NT2/D1 (cell line): ENCODE measurements around the gene ARRB2.

GRCh38 chr17:4301816-4302768 is 38.3 kb upstream of the ANKFY1 start:
- RRBS, 2 experiments, result no CpG with 5 or more reads among the region's 9 CpGs

GRCh38 chr17:4365475-4366410 is 732 bp downstream of the UBE2G1 start:
- RRBS, 2 experiments, result under 1 to 2% methylated on average over 61 to 64 of the region's 112 CpGs

GRCh38 chr17:4474028-4474603 is 24.6 kb upstream of the SPNS2 start:
- RRBS, 2 experiments, result no CpG with 5 or more reads among the region's 17 CpGs

DNA sequence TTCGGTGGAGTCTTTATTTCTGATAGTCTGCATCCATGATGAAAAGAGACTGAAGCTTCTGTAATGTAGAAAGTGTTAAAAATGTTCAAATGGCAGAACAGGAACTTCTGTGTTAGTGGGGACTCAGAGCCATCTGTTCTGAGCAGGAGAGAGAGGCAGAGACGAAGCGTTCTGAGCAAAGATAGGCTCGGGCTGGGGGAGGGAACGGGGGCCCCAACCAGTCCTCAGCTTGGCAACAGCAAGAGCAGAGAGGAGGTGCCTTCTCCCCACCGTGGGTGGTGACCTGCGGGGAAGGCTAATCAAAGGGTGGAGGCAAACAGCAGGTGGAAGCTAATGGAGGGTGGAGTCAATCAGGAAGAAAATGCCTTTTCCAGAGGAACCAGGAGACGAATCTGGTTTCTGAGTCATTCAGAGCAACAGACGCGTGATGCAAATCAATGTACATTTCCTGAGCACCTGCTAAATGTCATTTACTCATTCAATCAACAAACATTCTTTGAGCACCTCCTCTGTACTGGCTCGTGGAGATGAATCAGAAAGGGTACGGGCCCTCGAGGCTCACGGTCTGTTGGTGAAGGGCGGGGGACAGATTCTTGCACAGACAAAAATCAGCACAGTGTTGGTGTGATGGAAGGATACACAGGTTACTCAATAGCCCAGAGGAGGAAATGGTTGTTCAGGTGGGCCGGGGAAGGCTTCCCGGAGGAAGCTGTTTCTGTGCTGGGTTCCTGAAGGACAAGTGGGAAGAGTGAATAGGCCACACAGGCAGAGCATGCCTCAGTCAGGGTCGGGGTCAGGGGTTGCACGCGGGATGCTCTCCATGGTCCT is 5.8 kb upstream of the SPNS2 start:
- RRBS, 2 experiments, result no CpG with 5 or more reads among the region's 20 CpGs

DNA sequence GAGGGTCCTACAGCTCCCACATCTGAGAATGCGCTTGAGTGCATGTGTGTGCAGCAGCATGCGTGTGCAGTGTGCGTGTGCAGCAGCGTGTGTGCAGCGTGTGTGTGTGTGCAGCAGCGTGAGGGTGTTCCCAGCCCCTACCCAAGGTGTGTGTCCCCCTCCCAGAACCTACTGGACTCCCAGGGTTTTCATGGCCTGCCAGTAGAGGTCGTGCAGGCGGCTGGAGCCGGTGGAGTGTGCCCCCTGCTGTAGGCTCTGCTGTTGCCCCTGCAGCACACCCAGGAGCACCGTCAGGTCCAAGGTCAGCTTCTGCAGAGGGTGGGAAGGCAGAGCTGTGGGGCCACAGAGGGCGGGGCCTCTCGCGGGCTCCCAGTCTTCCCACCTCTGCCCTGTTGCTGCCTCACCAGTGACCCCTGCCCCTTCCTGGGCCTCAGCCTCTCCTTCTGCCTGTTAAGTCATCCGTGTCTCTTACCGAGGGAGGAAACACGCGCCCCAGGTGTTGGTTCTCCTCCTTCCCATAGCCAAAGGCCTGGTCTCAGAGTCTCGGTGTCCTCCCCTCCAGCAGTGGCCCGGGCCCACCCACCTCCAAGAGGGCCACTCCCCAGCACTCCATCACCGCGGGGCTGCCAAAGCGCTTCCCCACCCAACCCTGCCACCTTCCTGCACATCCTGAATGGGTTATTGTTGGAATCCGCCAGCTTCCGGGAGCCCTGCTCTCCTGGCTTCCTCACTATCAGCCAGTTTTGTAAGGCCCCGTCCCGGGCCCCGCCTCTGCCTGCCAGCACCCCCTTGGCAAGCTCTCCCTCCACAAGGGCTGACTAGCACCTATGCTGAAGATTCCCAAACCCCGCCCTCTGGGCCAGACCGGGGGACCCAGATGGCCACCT is 14.8 kb downstream of the MYBBP1A start:
- RRBS, 2 experiments, result 95 to 98% methylated on average over 3 to 6 of the region's 29 CpGs

GRCh38 chr17:4599663-4600370 is 15.5 kb downstream of the SMTNL2 start:
- RRBS, 2 experiments, result 14 to 41% methylated on average over 2 of the region's 23 CpGs

GRCh38 chr17:4704520-4704718 is 482 bp upstream of the PELP1 start:
- RRBS, 2 experiments, result no CpG with 5 or more reads among the region's 13 CpGs

DNA sequence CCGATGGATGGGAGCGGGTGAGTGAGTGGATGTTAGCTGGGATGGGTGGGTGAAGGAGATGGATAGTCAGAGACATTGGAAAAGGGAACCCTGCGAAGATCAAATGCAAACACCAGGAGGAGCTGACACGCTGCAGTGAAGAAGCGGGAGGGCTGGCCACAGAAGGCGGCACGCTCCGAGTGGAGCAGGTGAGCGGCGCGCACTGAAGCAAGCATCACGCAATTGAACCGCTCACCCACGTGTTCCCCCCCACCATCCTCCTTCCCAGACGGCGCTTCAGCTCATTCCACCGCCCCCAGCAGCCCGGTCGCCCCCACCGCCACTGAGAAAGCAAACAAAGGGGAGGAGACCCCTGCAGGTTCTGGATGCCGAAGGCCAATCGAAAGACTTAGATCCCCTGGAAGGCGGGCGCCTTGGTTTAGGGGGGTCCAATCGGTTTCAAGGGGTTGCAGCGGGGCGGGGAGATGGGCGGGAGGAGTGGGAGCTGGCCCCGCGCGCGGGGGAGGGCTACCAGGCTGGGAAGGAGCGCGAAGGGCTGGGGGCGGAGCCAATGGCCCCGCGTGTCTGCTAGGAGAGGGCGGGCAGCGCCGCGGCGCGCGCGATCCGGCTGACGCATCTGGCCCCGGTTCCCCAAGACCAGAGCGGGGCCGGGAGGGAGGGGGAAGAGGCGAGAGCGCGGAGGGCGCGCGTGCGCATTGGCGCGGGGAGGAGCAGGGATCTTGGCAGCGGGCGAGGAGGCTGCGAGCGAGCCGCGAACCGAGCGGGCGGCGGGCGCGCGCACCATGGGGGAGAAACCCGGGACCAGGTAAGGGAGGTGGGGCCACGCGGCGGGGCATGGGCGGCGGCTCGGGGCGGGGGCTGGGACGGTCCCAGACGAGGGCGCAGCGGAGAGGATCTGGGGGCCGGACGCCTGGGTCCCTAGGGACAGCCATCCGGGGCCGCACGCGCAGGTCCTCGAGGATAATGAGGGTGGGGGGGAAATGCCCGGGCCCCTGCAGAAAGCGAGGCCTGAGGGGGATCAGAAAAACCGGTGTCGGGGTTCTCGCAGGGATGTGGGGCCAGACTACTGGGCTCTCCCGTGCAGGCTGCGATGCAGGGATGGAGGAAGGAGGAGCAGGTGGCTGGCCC is at the start of gene ARRB2:
ARRB2 (plus strand) TSS at position 693 of the 1,128 bp plus-strand sequence.
- RRBS, 2 experiments, result 3 to 6% methylated on average over 12 to 14 of the region's 98 CpGs

GRCh38 chr17:4711123-4712364 is 1.1 kb downstream of the ARRB2 start:
- RRBS, 2 experiments, result 67% methylated on average over 6 of the region's 29 CpGs; no CpG with 5 or more reads in 1 of the 2 experiments

DNA sequence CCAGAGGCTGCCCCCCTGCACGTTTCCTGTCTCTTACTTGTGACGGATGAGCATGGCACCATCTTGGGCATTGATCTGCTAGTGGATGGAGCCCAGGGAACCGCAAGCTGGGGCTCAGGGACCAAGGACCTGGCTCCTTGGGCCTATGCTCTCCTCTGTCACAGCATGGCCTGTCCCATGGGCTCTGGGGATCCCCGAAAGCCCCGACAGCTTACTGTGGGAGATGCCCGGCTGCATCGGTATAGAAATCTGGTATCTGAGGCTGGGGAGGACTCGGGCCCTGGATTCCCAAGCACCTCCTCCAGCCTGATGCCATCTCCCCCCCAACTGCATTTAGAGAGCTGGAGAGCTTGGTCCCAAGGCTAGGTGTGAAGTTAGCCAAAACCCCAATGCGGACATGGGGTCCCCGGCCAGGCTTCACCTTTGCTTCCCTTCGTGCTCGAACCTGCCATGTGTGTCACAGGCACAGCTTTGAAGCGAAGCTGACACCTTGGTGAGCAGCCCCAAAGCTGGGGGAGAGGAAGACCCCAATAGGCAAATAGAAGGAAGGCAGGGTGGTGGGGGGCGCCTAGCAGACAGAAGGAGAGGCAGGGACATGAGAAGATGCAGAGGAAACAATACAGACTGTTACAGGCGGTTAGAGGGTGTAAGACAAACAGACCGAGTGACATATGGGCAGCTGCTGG is 2.0 kb upstream of the CXCL16 start:
- RRBS, 2 experiments, result no CpG with 5 or more reads among the region's 16 CpGs

DNA sequence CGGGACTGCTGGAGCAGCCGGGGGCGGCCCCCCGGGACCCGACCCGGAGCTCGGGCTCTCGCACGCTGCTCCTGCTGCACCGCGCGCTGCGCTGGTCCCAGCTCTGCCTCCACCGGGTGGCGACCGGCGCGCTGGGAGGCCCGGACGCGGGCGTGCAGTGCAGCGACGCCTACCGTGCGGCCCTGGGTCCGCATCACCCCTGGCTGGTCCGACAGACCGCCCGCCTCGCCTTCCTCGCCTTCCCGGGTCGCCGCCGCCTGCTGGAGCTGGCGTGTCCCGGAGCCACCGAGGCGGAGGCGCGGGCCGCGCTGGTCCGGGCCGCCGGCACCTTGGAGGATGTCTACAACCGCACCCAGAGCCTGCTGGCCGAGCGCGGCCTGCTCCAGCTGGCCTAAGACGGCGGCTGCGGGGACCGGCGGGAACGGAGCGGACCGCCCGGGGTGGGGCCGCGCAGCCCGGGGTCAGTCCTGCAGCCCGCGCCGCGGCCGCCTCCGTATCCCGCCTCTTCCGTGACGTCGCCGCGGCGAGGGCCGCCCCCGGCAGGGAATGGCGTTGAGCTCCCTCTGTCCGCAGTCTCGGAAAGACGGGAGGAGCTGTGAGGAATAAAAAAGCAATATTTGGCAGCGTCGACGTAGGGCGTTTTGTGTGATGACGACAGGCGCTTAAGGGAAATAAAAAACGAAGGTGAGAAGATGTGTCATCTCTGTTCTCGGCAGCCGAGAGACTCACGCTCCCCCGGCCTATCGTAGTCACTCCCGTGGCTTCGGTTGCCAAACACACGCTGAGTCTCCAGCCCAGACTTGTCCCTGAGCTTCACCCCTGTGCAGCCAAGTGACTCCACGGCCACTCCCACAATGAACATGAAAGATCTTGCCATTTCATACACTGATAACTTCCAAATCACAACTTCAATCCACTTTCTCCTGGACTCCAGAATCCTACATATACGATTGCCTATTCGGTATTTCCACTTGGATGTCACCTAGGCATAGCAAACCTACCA is 1.4 kb downstream of the GLTPD2 start:
- RRBS, 2 experiments, result under 1 to 1% methylated on average over 52 of the region's 100 CpGs

GRCh38 chr17:4806510-4806781 is 506 bp upstream of the PLD2 start:
- RRBS, 2 experiments, result 2 to 3% methylated on average over 1 of the region's 16 CpGs

GRCh38 chr17:4853268-4853825 is 20.2 kb downstream of the MINK1 start:
- RRBS, 2 experiments, result no CpG with 5 or more reads among the region's 6 CpGs

- RRBS, 2 experiments, result no CpG with 5 or more reads among the region's 31 CpGs
Measured at GRCh38 chr17:4892801-4893816, 6.2 kb upstream of the C17orf107 start.

GRCh38 chr17:4919468-4919899 is 12.6 kb upstream of the GP1BA start:
- RRBS, 2 experiments, result no CpG with 5 or more reads among the region's 5 CpGs

GRCh38 chr17:4940848-4941162 is 737 bp downstream of the RNF167 start:
- RRBS, 2 experiments, result no CpG with 5 or more reads among the region's 17 CpGs

GRCh38 chr17:4951307-4951461 is 265 bp downstream of the ENO3 start:
- RRBS, 2 experiments, result no CpG with 5 or more reads among the region's 3 CpGs

GRCh38 chr17:5002018-5003064 is 4.6 kb downstream of the KIF1C start:
- RRBS, 2 experiments, result no CpG with 5 or more reads among the region's 31 CpGs

- RRBS, 2 experiments, result no CpG with 5 or more reads among the region's 4 CpGs
Measured at GRCh38 chr17:5237487-5237766, 2.8 kb upstream of the SCIMP start.

GRCh38 chr17:5378582-5379693 is 40.5 kb downstream of the NUP88 start:
- RRBS, 2 experiments, result no CpG with 5 or more reads among the region's 10 CpGs